Endothelial cell (in vitro differentiated cells): ENCODE data around the genes EML3, WDR74, SLC22A10 and PLAAT2.

DNA sequence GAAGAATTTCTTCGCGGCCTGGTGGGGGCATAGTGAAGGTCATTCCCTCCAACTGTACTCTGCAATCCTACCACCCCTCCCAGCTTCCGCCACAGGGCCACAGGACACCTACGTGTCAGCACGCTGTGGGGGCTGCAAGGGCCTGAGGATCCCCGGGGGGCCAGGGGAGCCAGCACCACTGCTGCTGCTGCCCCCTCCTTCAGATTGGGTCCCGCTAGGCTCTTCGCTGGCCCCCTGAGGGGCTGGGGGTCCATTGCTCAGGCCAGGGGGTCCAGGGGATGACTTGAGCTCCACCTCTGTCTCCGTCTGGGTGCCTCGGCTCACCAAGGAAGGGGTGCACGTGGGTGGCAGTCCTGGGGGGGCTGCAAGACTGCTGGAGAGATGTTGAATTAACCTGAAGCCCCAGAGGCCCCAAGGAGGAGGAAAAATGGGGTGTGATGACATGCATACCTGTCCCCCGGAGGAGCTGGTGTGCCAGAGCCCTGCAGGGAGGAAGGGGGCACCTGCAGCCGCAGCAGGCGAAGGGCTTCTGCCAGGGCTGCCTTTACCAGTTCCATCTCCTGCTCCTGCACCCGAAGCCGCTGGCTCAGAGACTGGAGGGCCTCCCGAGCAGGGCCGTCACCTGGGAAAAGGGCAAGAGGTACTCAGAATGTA lies 1.5 kb downstream of the EML3 start:
- PRO-cap = no peak

- PRO-cap = bidirectional peak, plus-strand start at chr11:62612671, minus-strand start at chr11:62612746
These were observed at the start of gene EML3 for GRCh38 chr11:62612412-62612808. EML3 (minus strand) TSS chr11:62612775.

DNA sequence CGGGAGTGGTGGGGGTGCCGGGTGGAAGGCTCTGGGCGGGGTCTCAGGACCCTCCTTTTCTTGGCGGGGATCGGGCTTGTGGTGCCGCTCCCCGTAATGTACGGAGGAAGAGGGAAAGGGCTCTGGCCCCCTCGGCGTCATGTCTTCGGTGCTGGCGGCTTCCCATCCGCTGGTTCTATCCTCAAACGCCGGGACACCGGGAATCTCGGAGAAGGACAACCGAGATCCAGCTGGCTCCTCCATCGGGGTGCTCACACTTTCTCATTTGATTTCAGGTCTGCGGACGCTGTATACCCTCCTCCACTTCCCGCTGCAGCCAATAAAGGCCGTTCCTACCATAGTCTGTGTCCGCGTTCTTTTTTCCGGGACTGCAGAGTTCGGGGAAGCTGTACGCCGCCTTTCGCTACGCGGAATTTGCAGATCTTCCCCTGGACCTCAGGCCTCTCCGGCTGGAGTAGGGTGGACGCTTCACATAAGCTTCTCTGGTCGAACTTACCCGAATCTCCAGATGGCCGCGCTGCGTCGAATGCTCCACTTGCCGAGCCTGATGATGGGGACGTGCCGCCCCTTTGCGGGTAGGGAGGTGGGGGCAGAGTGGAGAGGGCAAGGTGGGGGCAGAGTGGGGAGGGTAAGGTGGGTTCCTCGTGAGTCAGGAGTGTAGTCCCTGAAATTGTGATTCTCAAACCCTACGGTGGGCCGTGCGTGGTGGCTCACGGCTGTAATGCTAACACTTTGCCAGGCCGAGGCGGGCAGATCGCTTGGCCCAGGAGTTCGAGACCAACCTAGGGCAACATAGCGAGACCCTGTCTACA lies 466 bp downstream of the CSKMT start:
- PRO-cap = bidirectional peak, plus-strand start at position 265 of the sequence, minus-strand start at position 263 of the sequence

- PRO-cap = bidirectional peak, plus-strand start at chr11:62671375, minus-strand start at chr11:62671346
These were observed 445 bp upstream of the UQCC3 start for GRCh38 chr11:62670948-62671507.

DNA sequence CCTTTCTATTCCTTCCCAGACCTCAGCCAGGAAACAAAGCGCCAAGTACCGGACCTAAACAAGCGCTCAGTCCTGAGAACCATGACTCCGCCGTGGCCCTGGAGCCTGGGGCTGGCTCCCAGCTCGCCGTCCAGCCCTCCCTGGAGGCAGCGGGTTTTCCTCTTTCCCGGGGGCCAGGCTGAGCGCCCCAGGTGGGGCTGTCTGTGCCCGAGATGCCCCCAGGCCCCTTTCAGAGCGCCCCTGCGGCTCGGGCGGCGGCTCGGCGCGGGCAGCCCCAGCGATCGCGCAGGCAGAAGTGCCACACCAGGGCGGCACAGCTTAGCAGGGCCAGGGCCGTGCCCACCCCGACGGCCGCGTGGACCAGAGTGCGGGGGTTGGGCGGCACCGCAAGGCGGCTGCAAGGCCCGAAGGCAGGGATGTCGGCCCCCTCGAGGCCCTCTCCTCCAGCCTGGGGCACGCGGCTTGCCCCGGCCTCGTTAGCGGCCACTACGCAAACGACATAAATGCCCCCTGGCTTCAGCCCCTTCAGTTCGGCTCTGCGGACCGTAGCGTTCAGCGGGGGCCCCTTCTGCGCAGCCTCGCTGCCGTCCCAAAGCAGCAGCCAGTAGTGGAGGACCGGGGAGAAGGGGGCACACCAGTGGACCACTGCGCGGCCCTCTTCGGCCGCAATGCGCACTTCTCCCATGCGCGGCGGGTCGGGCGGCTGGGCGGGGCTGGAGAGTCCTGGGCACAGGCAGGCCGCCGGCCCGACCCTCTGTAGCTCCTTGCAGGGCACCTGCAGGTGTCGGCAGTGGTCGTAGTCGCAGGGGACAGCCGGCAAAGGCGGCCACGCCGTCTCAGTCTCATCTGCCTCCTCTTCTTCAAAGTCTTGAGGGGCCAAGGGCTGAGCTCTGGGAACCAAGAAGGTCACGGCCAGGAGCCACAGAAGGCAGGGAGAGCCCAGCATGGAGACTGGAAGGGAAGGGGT lies 1.5 kb downstream of the LRRN4CL start:
- PRO-cap = no peak

- PRO-cap = bidirectional peak, plus-strand start at chr11:62709690, minus-strand start at chr11:62709536; unidirectional peak, minus-strand start at chr11:62710046; bidirectional peak, plus-strand start at chr11:62710016, minus-strand start at chr11:62710046; unidirectional peak, minus-strand start at chr11:62710163
These were observed 2.3 kb downstream of the GNG3 start for GRCh38 chr11:62709389-62710573.

- PRO-cap = no peak
These were observed 3.5 kb upstream of the POLR2G start for GRCh38 chr11:62757928-62758321.

DNA sequence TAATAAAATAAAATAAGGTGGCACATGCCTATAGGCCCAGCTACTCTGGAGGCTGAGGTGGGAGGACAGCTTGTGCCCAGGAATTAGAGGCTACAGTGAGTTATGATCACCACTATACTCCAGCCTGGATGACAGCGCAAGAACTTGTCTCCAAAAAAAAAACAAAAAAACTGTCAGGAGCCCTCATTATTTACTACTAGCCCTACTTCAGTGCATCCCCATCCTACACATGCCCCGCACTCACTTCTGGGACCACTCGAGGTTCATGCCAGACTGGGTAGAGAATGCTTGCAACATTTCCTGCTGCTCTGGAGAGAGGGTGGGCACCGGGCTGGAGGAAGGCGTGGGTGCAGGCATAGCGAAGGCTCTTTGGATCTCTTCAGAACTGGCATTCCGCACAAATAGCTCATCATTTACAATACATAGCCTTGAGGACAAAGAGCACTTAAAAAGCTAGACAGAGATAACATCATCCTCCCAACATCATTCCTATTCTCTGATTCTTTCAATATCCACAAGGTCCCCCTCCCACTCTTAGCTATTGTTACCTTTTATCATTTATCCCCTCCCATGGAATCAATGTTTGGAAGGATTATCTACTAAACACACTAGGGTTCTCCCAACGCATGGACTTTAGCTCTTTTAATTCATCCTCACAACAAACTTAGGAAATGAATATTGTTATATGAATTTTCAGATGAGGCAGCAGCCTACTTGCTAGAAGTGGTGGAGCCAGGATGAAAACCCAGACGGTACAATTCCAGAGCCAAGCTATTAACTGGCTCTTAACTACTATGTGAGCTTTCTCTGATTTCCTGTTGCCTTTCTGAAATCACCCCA lies 2.4 kb upstream of the TMEM223 start:
- PRO-cap = no peak

GRCh38 chr11:62806537-62807140 lies 1.4 kb upstream of the NXF1 start:
- PRO-cap = no peak

GRCh38 chr11:62839439-62839977 lies at the start of gene WDR74:
WDR74 (minus strand) TSS chr11:62839590.
- PRO-cap = bidirectional peak, plus-strand start at chr11:62839650, minus-strand start at chr11:62839573

DNA sequence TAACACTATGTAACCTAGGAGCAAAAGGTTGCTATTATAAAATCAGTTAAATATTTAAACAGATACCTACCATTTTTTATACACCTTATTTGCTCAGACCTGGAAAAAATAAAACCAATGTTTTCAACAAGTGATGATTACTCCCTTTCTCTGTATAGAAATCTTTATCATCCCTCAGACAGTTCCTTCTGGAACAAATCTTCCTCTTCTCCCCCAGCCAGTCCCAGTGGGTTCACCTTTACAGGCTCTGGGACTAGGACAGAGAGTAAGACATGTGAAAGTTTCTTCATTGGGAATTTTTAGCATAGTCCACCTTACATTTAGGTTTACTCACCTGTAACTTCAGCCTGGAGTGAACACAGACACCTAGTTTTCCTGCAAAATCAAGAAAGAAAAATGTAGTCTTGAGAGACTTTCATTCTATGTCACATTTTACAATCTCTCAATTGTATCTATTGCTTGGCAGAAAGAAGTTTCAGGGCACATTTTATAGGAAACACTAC lies 13.4 kb upstream of the WDR74 start:
- PRO-cap = unidirectional peak, minus-strand start at position 296 of the sequence

- PRO-cap = unidirectional peak, minus-strand start at chr11:62853393
These were observed 13.8 kb upstream of the WDR74 start for GRCh38 chr11:62853244-62853616.

GRCh38 chr11:62882296-62883507 lies 2.0 kb downstream of the SLC3A2 start:
- PRO-cap = bidirectional peak, plus-strand start at chr11:62883338, minus-strand start at chr11:62883111

GRCh38 chr11:62909229-62910078 lies 11.7 kb downstream of the CHRM1 start:
- PRO-cap = bidirectional peak, plus-strand start at chr11:62909481, minus-strand start at chr11:62909406

DNA sequence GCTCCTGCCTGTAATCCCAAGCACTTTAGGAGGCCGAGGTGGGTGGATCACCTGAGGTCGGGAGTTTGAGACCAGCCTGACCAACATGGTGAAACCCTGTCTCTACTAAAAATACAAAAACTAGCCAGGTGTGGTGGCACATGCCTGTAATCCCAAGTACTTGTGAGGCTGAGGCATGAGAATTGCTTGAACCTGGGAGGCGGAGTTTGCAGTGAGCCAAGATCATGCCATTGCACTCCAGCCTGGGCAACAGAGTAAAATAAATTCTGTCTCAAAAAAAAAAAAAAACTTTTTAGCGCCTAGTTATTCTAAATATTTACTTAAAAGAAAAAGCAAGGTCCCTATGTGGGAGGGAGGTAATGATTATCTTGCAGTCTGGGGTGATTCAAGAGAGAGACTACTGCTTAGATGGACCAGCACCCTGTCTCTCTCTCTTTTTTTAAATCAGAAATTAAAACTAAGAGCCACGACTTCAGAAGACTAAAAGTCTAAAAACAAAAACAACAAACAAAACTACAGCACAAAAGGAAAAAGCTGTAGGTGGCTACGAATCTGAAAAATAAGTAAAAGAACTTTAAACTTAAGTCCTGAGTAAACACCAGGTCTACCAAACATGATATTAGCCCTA lies 4.3 kb upstream of the SLC22A25 start:
- PRO-cap = no peak

DNA sequence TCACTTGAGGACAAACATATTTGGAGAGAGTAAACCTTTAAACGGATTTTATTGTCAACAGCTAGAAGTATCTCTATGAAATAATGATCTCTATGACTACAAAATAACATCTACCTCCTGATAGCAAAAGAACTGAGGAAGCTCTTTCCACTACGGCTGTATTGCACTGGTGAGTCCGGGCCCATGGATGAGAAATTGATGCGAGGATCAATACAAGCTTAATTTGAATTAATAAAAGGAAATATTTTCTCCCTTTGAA lies at the start of gene SLC22A10:
Gene SLC22A10, plus strand, starts transcription at position 51 of the 259 bp plus-strand sequence.
- PRO-cap = no peak

- PRO-cap = no peak
These were observed 16.4 kb downstream of the SLC22A10 start for GRCh38 chr11:63306048-63306542.

DNA sequence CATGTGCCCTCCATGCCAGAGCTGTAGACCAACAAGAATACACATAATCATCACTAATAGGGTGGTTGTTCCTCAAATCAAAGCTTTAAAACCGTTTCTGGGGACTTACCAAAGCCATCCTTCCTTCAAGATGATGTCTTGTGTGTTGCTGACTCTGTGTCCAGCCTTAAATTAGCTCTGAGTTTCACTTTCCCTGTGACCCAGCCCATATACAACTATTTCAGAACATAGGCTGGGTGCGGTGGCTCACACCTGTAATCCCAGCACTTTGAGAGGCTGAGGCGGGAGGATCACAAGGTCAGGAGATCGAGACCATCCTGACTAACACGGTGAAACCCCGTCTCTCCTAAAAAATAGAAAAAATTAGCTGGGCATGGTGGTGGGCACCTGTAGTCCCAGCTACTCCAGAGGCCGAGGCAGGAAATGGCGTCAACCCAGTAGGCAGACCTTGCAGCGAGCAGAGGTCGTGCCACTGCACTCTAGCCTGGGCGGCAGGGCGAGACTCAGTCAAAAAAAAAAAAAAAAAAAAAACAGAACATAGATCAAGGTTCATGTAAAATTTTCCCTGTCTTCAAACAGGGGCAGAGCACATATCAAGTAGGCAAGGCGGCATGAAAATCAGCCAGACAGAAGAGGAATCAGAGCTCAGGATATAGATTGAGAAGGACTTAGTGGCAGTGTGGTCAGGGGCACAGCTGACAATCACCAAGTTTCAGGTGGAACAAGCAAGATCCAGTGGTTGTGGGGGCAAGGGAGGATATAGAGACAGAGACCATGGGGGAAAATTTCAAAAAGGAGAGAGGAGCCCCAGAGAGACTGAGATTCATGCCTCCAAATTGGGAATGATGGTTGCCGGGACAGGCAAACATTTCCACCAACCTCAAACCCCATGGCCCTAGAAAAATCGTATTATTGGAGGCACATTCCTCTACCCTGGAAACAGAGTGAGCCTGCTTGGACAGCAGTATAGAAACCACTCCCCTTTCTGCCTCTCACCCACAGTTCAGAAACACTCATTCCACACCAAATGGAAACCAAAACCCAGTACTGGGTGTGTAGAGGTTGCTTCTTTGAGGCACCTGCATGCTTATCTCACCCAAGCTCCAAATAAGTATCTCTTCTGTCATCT lies at the start of gene PLAAT2:
Gene PLAAT2, minus strand, starts transcription at position 173 of the 1,129 bp plus-strand sequence.
- PRO-cap = no peak

DNA sequence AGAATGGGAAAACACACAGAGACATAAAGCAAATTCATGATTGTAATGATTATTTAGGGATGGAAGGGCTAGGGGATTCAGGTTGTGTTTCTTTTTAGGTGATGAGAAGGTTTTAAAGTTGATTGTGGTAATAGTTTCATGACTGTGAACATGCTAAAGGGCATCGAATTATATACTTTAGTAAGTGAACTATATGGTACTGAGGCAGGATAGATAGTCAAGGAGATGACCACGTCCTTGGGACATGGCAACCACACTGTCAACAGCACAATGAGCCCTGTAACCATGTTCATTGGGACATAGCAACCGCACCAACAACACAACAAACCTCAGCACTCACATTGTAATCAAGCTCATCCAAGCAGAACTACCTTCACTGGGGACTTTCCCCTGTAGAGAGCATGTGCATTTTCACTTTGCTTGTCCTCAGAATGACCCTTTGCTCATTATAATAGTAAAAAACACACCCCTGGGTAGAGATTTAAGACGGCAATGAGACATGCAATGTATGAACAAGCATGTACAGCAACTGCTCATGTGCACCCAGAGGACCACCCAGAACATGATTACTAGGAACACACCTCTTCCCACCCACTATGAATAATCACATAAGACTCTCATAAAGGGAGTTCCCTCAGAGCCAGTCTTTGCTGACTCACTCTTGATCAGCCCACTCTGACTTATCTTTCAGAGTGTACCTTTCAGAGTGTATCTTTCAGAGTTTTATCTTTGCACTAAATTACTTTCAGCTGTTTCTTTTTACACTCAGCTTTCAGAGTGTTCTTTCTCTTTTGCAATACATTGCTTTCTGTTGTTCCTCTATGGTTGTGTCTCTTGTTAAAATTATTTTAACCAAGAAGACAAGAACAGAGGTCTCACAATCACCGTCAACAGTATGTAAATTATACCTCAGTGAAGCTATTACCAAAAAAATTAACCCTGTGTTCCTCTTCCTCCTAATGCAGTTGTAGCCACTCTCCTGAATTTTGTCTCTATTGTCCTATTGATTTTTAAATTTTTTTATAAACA lies 4.0 kb upstream of the PLAAT2 start:
- PRO-cap = no peak

GRCh38 chr11:63574040-63574411 lies 10.8 kb upstream of the PLAAT2 start:
- PRO-cap = no peak